Upper lobe of left lung (tissue), 5 donors: ENCODE results near the genes CYP4Z1, STIL and AGBL4.

DNA sequence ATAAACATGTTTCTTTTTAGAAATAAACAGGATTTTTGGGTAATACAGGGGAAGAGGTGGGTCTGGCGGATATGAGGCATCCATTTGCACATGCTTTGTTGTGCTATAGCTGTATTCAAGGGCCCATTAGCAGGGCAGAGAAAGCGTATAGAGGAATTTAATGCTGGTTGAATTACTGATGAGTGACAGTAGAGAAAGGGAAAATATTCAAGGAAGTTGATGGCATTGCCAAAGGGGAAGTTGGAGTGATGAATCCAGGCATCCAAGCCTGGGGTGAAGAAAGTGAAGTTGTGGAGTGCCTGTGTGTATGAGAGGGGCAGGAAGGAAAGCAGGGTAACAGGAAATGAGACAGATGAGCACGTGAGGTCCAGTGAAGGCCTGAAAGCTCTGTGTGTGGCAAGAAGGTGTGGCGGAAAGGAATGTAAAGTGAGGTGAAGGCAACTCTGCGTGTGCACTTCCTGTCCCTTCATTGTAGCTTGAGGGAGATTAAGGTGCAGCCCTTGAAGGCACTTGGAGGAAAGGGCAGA is 58.6 kb downstream of the CYP4B1 start:
- PRO-cap, 2 experiments: no peak in any of the 2 experiments
- RAMPAGE, long total RNA, 4 experiments: no peak in any of the 4 experiments

- PRO-cap, 2 experiments: no peak in any of the 2 experiments
- RAMPAGE, long total RNA, 4 experiments: no peak in any of the 4 experiments
Observed at GRCh38 chr1:47067100-47067576, at the start of gene CYP4Z1. CYP4Z1 (plus strand) TSS chr1:47067231.

DNA sequence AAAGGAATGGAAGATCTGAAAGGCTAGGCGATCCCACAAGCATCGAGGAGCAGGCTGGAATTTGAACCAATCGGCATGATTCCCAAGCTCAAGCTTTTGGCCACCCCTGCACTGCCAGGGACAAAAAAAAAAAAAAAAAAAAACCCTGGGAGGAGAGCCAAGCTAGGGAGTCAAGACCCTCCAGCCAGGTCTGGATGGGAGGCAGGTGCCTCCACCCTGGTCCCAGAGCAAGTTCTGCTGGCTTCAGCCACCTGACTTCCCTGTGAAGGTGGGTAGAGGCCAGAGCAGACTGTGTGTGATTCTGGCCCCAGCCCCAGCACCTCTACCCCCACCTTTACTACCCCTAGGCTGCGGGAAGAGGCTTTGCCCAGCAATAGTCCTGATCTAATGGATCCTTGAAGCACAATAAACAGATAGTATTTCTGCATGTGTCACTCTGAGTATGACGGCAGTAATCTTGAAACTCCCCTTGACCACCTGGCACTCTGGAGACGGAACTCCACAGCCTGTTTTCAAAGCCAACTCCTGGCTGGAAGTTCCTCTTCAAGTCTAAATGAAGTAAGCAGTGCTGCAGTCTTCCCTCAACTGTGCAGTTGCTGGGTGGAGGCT is 9.8 kb downstream of the PDZK1IP1 start:
- PRO-cap, 2 experiments: no peak in any of the 2 experiments
- RAMPAGE, long total RNA, 4 experiments: no peak in any of the 4 experiments

DNA sequence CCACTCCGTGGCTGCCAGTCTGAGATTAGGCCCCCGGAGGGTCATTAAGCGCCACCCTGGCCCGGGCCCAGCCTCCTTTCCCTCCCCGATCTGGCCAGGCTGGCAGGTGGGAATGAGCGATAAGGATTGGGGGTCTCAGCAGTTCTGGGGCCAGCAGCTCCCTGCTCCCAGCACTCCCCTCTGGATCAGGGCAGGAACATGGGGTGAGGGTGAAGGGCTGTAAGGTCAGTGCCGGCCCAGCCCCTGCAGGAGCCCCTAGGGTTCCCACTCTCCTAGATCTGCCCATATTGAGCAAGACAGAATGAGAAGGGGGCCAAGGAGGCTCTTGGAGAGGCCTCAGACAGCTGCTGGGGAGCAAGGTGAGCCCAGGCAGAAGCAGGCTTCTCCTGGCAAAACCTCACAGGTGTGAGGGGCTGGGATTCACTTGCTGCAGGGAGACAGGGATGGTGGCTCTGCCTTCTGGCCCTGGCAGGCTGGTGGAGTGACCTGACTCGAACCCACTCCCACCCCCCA is 8.4 kb downstream of the PDZK1IP1 start:
- PRO-cap, 2 experiments: no peak in any of the 2 experiments
- RAMPAGE, long total RNA, 4 experiments: no peak in any of the 4 experiments

GRCh38 chr1:47192124-47192717 is 2.4 kb upstream of the PDZK1IP1 start:
- PRO-cap, 2 experiments: no peak in any of the 2 experiments
- RAMPAGE, long total RNA, 4 experiments: no peak in any of the 4 experiments

DNA sequence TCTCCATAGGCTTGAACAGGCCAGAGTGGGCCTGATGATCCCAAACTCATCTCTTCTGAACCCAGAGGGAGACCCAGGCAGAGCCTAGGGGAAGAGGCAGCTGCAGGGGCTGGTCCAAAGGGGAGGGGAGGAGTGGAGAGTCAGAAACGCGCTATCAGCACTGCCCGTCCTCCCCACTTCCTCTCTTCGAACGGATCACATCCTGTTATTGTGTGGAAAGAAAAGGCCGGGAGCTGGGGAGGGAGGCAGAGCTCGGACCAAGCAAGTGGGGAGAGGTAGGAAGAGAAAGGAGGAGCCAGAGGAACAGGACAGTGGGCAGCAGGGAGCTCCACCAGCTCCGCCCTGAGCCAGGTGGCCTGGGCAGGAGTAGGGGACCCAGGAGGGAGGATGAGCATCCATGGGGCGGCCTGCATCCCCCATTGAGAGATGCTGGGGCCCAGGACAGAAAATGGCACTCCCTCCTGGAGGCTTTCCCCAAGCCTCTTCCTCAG is 20.1 kb downstream of the TAL1 start:
- PRO-cap, 2 experiments: peak in 1 of 2 experiments; most common plus-strand start position 286 of the sequence (in 1); most common minus-strand start position 192 of the sequence (in 1)
- RAMPAGE, long total RNA, 4 experiments: start-site peak on the minus strand in 1 of 4 experiments, centred at position 87 of the sequence, 9 reads per replicate

DNA sequence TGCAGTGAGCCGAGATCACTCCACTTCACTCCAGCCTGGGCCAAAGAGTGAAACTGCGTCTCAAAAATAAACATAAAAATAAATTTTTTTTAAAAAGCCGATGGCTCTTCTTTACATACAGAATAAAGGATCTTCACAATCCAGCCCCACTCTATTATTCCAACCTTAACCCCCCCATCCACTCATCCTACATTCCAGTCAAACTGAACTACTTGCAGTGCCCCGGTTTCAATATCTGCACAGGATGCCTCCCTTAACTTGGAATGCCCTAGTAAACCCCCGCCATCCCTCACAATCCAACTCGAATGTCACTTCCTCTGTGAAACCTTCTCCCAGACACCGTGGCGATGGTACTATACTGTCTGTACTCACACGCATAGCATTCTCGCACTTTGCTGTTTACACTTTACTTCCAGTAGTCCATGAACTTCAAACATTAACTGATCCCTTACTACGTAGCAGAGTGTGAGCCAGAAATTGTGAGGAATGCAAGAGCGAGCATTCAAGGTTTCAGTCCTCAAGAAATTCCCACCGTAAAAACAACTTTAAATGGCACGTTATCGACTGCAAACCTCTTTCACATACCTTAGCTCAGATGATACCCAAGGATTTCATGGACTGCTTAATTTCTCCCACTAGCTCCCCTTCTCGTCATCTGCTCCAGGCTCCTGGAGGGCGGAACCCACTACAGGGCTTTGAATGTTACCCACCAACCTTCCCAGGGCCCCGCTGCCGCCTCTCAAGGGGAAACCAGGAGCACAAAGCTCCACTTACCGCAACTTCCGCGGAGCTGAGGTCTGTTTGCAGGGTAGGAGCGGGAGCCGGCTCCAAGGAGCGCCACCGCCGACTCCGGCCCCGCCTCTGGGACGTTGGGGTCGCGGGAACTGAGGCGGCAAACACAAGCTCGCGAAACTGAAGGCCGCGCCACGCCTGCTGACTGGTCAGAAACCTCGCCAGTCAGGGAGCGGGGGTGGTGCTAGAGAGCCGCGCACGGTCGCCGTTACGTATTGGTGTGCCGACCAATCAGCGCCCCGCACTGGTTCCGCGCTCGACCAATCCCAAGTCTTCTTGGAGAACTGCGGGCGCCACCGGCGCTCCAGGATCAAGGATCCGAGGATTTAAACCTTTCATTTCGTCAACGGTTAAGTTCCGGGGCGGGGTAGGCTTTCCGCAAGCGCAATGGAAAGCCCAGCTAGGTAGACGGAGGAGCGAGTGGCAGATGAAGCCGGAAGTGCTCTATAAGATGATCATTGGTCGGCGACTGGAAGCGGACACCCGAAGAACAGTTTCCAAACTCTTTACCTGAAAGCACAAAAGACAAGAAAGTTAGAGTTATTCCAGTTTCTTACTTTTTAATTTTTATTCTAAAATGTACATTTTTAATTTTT is at the start of gene STIL:
TSS of gene STIL (minus strand) at position 886 of the 1,388 bp plus-strand sequence.
- PRO-cap, 2 experiments: peak in 2 of 2 experiments; most common plus-strand start position 1,072 of the sequence (in 1); most common minus-strand start position 863 of the sequence (in 2)
- RAMPAGE, long total RNA, 4 experiments: start-site peak on the minus strand in 1 of 4 experiments, centred at position 824 of the sequence, 16 reads per replicate

DNA sequence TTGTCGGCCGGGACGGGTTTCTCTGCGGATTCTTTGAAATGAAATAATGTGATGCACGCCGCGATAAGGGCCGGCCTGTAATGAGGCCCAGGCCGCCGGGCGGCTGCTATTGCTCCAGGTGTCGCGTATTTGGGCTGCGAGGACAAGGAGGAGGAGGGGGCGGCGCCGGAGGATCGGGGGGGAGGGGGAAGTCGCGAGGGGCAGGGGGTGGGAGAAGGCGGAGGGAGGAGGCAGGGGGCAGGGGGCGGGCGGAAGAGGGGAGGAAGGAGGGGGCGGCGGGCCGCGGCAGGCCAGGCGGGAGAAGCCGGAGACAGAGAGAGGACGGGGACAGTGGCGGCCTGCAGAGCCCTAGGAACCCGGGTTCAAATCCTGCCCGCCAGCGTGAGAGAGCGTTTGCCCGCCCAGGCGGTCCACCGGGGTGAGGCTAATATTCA is 95.6 kb downstream of the FOXD2 start:
- PRO-cap, 2 experiments: no peak in any of the 2 experiments
- RAMPAGE, long total RNA, 4 experiments: no peak in any of the 4 experiments

DNA sequence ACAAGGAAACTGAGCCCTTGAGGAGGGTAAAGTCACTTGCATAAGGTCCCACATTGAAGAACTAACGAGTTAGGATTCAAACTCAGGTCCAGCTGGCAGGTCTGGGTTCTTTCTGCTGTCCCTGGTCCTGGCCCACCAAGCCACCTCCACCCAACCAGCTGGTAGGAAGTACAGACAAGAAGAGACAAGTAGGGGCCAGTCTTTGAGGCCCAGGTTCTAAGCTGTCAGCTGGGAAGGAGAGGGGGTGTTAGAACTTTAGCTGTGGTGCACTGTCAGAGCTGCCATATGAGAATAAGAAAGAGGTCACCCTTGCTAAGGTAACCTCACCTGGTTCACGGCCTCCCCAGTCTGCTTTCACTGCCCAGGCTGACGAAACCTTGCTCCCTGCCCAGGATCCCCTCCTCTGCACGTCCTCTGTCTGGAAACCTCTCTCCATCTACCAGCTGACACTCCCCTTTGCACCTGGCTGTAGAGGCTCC is 188.5 kb downstream of the TRABD2B start:
- PRO-cap, 2 experiments: no peak in any of the 2 experiments
- RAMPAGE, long total RNA, 4 experiments: no peak in any of the 4 experiments

DNA sequence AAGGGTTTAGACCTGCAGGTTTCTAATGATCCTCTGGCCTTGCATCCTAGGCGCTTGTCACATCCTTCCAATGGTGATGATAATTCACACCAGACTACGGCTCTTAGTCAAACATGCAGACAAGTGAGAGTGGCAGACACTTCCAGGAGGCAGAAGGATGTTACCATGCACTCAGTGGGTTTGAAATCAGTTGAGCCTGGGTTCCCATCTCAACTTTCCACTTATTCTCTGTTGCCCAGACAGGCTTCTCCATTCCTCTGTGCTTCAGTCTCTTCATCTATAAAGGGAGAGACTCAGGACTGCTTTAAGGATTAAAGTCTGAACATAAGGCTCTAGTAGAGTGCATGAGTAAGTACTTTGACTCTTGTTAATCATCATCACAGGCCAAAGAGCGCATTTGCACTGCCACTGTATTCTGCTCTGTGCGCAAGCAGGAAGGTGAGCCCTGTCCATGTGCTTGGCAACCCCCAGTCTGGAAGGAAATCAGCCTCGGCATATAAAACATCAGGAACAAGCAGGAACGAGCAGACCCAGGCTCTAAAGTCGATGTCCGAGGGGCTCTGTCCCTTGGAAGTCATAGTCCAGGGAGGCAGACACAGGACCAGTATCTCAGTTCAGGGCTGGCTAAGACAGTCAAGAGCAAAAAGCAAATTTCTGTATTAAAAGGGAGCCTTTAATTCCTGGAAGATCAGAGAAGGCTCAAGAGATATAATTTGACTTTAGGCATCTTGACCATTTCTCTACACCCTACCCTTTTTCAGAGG is 131.3 kb downstream of the TRABD2B start:
- PRO-cap, 2 experiments: no peak in any of the 2 experiments
- RAMPAGE, long total RNA, 4 experiments: no peak in any of the 4 experiments

- PRO-cap, 2 experiments: no peak in any of the 2 experiments
- RAMPAGE, long total RNA, 4 experiments: no peak in any of the 4 experiments
Observed at GRCh38 chr1:47875957-47876221, 121.3 kb downstream of the TRABD2B start.

DNA sequence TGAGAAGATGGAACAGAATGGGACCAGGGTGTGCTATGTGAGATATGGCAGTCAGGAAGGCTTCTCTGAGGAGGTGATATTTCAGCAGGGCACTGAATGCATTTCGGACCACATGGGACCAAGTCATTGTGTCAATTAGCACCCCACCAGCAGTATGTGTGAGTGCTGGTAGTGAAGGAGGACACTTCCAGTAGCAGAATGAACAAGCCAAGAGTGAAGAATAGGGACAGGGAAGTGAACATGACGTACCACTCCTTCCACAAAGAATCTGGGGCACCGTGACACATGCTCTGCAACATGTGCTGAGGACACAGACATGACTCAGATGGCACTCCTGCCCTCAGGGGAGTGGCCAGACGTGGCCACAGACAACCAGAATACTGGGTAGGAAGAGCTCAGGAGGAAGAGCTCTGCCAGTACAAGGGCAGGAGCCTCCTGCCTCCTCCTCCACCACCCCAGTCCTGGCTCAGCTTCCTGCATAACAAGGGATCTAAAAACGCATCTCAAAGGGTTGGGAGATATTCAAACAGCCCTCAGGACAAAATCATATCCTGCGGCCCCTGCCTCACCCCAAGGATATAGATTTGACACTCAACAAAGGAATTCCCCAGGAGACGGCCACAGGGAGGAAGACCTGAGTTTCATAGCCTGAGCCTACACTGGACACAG is 102.5 kb downstream of the TRABD2B start:
- PRO-cap, 2 experiments: no peak in any of the 2 experiments
- RAMPAGE, long total RNA, 4 experiments: no peak in any of the 4 experiments

- PRO-cap, 2 experiments: no peak in any of the 2 experiments
- RAMPAGE, long total RNA, 4 experiments: no peak in any of the 4 experiments
Observed at GRCh38 chr1:47984104-47984586, 13.0 kb downstream of the TRABD2B start.

DNA sequence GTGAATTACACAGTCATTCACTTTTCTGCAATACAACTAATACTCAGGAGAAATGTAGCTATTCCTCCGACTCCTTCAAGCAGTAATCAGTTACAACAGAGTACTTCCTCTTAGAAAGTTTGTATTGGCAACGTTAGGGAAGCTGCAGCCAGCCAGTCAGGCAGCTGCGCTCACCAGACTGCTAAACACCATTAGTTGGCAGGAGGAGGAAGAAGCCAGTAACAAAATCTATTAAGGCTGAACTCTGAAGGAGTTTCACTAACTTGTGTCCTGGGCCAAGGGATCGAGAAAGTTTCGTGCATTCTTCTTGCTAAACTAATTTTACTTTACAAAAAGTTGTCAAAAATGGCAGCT is 1.9 kb downstream of the SPATA6 start:
- PRO-cap, 2 experiments: peak in 2 of 2 experiments; most common plus-strand start position 191 of the sequence (in 2); most common minus-strand start position 186 of the sequence (in 1)
- RAMPAGE, long total RNA, 4 experiments: no peak in any of the 4 experiments

DNA sequence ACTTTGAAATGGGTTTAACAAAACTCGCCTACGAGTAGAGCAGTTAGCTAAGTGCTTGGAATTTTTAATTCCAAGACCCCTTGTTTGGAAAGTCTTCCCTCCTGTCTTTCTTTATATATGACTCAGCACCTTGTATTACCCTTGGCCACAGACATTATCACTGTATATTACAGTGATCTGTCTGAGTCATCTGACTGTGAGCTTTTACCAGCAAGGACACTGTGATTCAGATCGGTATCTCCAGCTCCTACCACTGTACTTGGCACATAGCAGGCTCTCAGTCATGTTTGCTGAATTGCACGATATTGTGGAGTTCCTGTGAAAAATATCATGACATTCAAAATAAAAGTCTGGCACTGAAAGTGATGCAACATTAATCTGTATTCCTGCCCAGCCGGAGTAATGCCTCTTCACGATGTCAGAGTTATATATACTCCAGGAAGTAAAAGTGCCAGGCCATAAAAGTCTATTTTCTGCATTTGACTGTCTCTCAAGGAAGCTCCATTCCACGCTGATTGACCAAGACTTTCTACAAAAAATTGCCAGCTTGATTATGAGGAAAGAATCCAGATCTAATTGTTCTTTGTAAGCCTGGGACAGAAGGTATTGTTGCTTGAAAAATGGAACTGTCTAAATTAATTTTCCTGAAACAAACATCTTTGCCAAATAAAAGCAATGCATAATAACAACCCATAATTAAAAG is 101.9 kb upstream of the BEND5 start:
- PRO-cap, 2 experiments: no peak in any of the 2 experiments
- RAMPAGE, long total RNA, 4 experiments: no peak in any of the 4 experiments

GRCh38 chr1:49257086-49258286 is 480.8 kb upstream of the BEND5 start:
- PRO-cap, 2 experiments: no peak in any of the 2 experiments
- RAMPAGE, long total RNA, 4 experiments: no peak in any of the 4 experiments

- PRO-cap, 2 experiments: no peak in any of the 2 experiments
- RAMPAGE, long total RNA, 4 experiments: start-site peak on the minus strand in 4 of 4 experiments, at chr1:50023885-50023954 at its widest, 38 to 143 reads per replicate
Observed at GRCh38 chr1:50023517-50024361, at the start of gene AGBL4. AGBL4 (minus strand) TSS chr1:50023954.

DNA sequence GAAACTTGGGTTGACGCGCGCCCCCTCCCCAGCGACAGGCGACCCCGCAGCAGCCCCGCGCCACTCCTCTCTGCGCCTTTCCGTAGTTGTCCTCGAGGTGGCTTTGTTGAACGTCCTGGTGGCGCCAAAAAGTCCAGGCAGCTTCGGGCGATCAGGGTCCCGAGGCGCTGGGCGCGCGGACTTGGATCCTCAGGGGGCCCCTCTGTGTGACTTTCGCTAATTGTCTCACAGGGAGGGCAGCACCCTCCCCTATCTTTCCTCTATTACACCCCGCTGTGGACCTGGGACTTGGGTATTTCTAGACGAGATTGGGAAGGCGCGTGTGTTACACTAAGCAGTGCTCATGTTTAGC is 24.7 kb upstream of the AGBL4 start:
- PRO-cap, 2 experiments: no peak in any of the 2 experiments
- RAMPAGE, long total RNA, 4 experiments: no peak in any of the 4 experiments

DNA sequence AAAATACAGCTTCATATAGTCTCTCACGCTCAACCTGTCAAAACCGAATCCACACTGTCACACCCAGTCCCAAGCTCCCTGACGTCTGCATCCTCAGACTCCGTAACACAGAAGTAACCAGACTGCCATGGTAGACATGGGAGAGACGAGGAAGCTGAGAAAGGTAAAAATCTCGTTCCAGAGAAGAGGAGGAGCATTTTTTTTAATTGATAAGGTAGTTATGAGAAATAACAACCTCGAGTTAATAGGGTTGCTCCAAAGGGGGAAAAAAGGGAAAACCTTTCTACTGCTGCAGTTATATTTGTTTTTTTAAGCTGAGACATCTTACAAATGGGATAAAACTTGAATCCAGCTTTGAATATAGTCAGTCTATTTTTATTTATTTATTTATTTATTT is 572 bp upstream of the FAF1 start:
- PRO-cap, 2 experiments: no peak in any of the 2 experiments
- RAMPAGE, long total RNA, 4 experiments: no peak in any of the 4 experiments

GRCh38 chr1:51264451-51265054 is 28.5 kb downstream of the RNF11 start:
- PRO-cap, 2 experiments: no peak in any of the 2 experiments
- RAMPAGE, long total RNA, 4 experiments: no peak in any of the 4 experiments